WTC11 (cell line): ENCODE data around the genes WNT2B, CAPZA1 and TAFA3.

DNA sequence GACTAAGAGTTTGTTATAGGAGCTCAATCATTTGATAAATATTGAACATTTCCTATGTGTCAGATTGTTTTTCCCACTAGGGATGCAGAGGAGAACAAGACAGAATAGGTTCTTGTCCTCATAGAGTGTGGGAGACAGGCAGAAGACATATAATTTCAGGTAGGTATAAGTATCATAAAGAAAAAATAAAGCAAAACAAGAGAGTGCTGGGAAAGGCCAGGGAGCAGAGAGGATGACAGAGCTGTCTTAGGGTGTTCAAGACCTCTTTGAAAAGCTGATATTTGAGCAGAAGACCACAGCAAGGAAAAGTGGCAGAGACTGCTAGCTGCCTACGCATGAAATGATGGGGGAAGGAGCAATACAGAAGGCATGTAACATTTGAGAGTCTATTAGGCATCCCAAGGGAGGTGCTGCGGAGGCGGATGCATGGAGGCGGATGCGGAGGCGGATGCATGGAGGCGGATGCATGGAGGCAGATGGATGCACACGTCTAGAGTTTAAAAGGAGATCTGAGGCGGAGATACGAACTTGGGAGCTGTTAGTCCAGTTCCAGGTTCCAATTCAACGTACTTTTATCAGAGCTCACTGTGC lies 888 bp upstream of the DDX20 start:
- PRO-cap: no peak

- PRO-cap: no peak
Measured at GRCh38 chr1:111904342-111905386, 84.8 kb downstream of the KCND3 start.

- PRO-cap: no peak
Measured at GRCh38 chr1:111973915-111974272, 15.6 kb downstream of the KCND3 start.

DNA sequence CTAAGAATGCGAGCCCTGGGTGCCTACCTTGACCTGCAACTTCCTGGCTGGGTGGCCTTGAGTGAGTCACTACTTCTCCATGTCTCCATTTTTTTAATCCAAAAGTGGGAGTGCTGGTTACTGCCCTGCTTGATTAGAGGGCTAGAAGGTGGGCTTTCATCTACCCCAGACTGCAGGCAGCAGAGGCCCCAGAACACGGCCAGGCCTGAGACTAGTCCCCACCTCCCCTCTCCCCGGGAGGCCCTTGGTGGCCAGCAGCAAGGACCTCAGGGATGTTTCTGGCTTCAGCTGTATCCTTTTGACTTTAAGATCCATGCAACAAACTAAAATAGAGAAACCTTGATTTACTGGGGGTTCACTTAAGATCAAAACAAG lies 67.4 kb upstream of the KCND3 start:
- PRO-cap: no peak

DNA sequence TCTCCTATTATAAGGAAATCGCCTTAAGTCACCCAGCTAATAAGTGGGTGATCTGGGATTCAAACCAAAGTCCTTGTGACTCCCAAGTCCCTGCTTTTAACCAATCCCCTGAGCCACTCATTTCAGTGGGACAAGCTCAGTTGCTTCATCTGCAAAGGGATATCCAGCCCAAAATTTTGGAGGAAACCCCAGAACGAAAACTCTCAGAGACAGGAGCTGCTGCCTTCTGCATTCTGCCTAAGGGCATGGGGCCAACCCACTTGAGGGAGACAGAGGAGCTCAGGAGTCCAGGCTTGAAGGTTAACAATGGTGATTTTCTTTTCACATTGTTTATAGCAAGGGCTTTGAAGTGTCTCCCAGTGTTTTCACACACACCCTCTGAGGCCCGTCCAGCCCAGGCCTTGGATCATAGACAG lies 148.1 kb upstream of the CTTNBP2NL start:
- PRO-cap: no peak

- PRO-cap: no peak
Measured at GRCh38 chr1:112264644-112264941, 131.4 kb upstream of the CTTNBP2NL start.

- PRO-cap: no peak
Measured at GRCh38 chr1:112439639-112440033, 43.6 kb downstream of the CTTNBP2NL start.

- PRO-cap: no peak
Measured at GRCh38 chr1:112508589-112509681, at the start of gene WNT2B. WNT2B (plus strand) TSS chr1:112508965.

DNA sequence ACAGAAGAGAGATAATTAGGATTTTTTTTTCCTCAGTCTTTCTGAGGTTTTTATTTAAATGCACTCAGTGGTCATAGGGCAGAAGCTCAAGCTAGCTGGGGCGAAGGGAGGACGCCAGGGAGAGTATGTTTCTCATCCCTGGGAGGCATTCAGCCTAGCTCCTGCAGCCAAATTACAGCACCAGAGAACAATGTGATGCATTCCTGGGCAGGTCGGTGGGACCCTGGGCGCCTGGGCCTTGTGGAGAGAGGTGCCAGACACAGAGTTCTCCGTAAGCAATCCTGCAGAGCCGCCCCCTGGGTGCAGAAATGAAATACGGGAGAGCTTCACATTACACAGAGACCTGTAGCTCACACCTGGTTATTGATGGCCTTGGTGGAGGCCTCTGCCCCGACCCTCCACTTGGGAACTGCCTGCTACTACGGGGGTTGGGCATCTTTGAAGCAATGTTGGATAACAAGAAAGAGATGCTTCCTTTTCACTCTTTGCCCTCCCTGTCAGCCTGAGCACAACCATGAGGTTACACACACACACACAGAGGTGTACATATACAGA lies 15.5 kb downstream of the WNT2B start:
- PRO-cap: no peak

GRCh38 chr1:112619575-112619989 lies at the start of gene CAPZA1:
CAPZA1 (plus strand) TSS chr1:112619832.
- PRO-cap: bidirectional peak, plus-strand start at chr1:112619832, minus-strand start at chr1:112619743

- PRO-cap: no peak
Measured at GRCh38 chr1:112668744-112669212, 5.7 kb upstream of the MOV10 start.

DNA sequence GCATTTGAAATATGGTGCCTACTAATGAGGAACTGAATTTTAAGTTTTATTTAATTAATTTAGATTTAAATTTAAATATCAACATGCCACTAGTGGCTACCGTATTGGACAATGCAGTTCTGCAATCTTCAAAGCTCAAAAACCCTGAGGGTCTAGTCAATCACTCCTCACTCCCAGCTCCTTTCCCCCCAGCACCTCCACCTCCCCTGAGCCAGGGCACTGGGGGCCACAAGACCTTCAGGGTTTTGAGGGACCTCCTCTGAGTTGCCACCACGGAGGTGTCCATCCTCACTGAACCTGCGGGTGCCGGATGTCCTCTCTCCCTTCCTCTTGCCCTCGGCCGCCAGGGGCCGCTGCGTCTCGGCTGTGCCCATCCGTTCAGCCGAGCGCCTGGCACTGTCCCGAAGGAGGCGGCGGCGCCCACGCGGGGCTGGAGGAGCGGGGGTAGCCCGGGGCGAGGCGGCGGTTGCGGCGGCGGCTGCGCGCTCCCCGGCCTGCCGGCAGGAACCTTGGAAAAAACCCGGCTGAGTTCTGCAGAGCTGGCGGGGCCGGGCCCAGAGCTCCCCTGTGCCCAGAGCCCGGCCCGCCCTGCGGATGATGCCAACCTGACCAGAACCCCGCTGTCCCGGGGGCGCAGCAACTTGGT lies at the start of gene TAFA3:
TSS of gene TAFA3 (plus strand) at position 396 of the 646 bp plus-strand sequence.
- PRO-cap: no peak

DNA sequence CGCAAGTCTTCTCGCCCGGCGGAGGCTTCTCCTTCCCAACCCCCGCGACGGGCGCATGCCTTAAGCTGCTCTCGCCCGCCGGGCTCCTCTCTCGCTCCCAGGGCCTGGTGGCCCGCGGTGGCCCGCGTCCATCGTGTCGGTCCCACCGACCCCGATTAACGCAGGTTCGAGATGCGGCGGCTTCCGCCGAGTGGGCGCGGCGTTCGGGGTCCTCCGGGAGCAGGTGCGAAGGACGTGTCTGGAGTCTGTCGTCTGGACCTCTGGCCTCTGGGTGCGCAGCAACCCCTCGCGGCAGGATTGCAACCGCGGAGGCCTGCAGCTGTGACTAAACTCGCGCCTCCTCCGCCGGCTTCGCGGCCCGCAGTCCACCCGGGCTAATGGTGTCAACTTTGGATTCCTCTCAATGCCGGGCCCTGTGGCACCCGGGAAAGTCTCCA lies 25.5 kb downstream of the TAFA3 start:
- PRO-cap: unidirectional peak, minus-strand start at position 157 of the sequence

GRCh38 chr1:112854603-112855037 lies 101.4 kb downstream of the SLC16A1 start:
- PRO-cap: no peak

DNA sequence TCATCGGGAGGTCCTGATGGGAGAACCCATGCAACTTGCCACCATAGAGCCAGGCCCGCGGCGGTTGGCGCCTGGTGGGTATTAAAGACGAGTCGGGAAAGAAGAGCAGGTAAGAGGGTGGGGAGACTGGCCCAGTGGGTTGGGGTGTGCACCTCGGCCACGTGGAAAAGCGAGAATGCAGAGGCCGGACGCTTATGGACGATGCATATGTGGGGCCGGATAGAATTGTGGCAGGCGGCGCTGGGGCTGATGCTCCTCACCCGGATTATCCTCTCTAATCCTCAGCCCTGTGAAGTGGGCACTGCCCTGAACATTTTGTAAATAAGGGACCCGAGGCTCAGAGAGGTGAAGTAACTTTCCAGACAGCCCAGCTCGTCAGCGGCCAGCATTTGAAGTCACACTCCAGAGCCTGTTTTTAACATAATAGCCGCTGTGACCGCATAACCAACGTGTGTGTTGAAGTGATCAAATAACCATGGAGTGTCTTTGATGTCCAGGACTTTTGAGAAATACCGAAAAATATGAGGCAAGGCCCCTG lies 921 bp upstream of the SLC16A1 start:
- PRO-cap: bidirectional peak, plus-strand start at position 52 of the sequence, minus-strand start outside the sequence; unidirectional peak, minus-strand start at position 391 of the sequence

DNA sequence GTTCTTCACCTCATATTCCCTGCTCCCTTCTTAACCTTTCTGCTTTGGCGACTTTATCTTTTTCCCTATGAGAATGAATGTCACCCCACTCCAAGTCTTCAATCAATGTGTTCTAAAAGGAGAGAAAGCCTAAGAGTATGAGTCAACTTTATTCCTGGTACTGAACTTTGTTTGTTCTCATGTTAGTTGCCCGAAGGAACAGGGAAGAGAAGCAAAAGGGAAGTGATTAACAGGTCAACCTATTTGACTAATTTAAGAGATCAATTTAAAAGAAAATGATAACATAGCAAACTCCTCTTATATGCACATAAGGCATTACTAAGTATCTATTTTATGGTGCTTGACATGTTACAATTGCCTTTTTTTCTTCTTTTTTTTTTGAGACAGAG lies 40.0 kb upstream of the SLC16A1 start:
- PRO-cap: no peak

- PRO-cap: no peak
Measured at GRCh38 chr1:112997748-112998351, 41.9 kb upstream of the SLC16A1 start.

GRCh38 chr1:113114419-113115253 lies 41.6 kb downstream of the LRIG2 start:
- PRO-cap: no peak

- PRO-cap: no peak
Measured at GRCh38 chr1:113206823-113207580, 134.0 kb downstream of the LRIG2 start.

GRCh38 chr1:113389824-113390361 lies 422 bp upstream of the MAGI3 start:
- PRO-cap: bidirectional peak, plus-strand start at chr1:113390515, minus-strand start at chr1:113390003